Bronchus (tissue), 1 donor: ENCODE data around the genes MRPL42 and SOCS2.

- PRO-cap = no peak
Observed at GRCh38 chr12:91926757-91927200, 218.9 kb downstream of the BTG1 start.

DNA sequence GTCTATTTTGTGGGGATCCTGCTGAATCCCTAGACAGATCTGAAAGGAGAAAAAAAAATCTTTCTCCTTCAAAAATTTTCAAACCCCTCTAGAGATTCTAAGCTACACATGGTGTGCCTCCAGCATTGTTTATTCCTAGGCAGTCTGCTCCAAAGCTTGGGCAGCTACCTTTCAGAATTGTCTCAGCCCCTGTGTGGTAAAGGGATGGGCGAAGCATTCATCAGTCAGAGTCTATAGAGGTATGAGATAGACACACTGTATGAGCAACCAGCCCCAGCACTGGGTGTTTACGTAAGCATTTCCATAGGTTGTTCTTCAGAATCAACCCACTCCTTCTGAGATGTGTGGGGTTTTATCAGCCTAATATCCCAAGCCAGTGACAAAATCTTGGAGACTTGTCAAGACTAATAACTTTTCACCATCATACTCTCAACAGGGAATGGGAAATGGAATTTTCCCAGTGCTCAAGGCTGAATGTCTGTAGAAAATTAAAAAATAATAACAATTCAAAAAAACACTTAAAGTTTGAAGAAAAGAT lies 98.3 kb downstream of the BTG1 start:
- PRO-cap = no peak

GRCh38 chr12:92051912-92052586 lies 93.6 kb downstream of the BTG1 start:
- PRO-cap = no peak

DNA sequence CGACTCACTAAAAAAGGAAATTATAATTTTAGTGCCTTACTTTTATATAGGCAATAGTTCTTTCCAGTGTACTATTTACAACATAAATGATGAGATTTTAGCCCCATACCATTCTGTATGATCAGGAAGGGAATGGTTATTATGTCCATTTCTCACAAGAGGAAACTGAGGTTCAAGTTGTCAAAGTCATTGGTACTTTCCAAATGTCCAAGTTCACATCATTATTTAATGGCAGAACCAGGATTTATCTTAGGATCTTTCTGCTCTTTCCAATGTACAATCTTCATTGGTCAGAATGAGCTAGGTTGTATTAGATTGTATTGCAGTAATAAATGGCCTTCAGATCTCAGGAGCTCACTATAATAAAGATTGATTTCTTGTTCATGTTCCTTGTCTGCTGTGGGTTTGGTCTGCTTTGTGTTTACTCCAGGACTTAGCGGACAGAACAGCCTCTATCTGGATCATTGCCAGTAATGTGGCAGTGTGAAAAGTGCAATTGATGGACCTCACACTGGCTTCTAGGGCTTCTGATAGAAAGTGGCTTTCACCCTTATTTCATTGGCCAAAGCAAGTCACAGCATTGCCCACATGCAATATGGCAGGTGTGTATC lies 81.4 kb downstream of the BTG1 start:
- PRO-cap = unidirectional peak, plus-strand start at position 481 of the sequence

- PRO-cap = no peak
Observed at GRCh38 chr12:92185176-92185673, 39.6 kb upstream of the BTG1 start.

DNA sequence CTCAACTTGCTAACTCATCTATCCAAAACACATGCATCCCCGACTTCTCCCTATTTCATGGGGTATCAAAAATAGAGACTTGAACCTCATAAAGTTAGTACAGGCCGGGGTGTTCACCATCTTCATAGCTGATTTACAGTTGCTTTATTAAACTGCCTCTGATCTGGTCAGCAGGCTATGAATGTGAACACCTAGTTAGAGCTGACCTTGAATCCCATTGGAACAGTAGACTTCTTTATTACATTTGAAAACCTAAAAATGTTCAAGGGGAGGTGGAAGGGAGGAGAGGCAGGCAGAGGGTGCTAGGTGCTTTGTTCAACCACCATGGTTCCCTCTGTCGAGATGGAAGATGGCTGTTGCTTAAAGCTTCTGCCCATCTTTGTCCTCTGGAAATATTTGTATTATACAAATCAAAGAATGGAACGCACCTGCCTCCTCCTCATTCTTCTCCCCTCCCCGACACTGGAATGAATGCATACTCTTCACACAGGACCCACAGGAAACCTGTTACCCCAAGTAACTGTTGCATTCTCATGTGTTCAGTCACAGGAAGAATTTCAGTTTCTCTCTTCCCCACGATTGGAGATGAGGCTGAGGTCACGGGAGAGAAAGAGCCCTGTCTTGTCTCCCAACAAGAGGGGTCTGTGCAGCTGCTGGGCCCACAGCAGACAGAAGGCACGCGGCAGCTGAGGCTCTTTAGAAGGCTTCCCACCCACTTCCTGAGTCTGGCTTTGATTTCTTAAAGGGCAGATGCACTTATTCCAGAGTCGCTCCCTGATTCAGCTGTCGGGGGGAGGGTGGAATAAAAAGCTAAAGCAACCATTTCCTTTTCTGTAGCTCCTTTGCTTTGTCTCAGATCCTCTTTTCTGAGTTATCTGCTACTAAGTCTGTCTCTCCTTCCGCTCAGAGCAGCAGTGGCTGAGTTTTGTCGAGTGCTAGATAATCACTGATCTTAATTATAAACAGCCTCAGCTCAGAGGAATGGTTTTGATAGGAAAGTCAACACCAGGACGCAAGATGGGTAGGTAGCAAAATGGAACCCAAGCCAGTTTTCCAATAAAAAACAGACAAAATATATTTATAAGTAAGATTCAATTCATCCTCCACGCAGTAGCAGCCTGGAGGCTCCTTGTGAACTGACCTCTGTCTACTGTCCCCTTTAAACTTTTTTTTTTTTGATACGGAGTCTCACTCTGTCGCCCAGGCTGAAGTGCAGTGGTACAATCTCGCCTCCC lies 217.9 kb upstream of the BTG1 start:
- PRO-cap = no peak

DNA sequence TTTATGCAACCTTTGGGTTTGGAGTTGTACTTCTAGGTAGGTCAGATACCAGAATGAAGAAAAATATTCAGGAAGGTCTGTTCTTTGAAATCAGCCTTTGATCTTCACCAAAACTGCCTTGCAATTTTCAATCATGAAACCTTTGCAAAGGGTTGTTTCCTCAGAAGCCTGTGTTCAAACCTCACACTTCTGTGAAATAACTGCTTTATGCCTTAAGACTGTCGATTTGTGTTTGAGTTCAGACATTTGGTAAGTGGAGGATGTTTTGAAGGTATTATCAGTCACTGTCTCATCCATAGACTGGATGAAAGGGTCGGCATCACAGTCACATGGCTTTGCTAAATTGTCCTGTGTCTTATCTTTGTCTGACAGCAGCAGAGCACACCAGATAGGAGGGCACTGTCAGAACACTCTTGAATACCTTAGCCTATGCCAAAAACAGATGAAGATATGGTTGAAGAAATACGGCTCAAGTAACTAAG lies 233.3 kb upstream of the BTG1 start:
- PRO-cap = no peak

- PRO-cap = bidirectional peak, plus-strand start at chr12:92444963, minus-strand start at chr12:92444831
Observed at GRCh38 chr12:92444537-92445149, 258.1 kb upstream of the PLEKHG7 start.

DNA sequence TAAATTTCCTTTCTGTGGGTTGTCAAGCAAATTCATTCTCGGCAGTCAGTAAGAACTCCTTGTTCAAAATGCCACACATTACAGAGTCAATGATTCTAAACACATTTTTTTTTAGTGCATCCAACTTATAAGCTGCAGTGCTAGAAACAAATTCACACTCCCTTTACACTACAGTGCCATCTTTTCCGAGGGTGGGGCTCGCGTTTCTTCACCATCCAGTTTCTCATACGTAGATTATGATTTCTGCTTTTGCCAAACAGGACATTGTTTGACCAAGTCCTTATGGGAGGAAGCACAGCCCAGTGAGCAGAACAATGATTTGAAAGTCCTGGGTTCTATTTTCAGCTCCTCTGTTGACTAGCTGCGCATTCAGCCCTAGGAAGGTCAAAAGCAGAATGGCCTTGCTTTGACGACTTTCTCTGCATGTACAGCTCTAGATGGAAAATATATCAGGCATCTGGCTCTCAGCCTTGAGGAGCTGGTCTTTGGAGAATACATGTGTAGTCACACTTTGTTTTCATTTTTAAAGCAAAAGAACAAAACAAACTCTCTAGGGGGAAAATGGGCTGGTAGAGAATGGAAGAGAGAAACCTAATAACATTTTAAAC lies 257.5 kb upstream of the PLEKHG7 start:
- PRO-cap = no peak

DNA sequence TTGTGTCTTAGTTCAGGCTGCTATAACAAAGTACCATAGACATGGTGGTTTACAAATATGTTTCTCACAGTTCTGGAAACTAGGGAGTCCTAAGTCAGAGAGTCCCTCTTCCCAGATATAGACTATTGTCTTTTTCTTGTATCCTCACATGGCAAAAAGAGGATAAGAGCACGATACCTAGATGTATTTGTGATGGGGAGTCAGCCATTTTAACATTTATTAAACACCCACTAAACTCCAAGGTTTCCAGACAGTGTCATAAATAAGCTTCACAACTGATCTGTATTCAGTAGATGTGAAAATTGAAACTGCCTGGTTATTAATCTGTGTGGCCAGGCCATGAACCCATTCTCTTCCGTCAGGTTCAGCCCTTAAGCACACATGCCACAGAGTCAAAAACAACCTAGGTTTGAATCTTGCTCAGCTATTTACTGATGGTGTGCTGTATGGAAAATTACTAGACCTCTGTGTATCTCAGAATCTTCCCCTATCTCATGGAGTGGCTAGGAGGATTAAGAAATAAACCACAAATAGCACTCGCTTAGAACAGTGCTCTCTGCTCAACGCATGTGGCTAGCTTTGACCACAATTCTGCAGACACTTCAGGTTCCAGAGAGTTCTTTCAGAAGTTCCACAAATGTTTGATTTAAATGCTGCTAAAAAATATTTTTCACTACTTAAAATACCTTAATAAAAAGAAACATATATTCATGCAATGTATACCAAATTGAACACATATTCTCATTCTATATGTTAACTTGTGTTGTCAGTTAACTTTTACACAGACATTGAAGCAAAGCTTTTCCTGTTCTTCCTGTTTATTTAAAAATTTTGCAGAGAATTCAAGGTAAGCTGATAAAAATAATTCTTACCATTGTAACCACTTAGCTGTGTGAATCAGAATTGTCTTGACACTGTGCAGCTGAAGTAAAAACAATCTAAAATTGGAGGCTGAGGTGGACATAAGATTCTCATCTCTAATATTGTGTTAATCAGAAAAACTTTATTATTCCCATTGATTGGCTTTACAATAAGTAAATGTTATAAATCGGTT lies 240.7 kb upstream of the PLEKHG7 start:
- PRO-cap = no peak

GRCh38 chr12:92520712-92520911 lies 182.2 kb upstream of the PLEKHG7 start:
- PRO-cap = no peak

DNA sequence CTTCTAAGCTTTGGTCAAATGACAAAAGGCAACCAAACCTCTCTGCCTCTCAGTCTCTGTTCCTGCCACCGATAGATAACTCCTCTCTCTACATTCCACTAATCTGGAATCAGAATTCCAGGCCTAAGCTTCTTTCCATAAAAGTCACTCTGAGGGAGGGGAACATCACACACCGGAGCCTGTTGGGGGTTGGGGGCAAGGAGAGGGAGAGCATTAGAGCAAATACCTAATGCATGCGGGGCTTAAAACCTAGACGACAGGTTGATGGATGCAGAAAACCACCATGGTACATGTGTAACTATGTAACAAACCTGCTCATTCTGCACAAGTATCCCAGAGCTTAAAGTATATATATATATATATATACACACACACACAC lies 108.7 kb downstream of the EEA1 start:
- PRO-cap = unidirectional peak, plus-strand start at position 113 of the sequence

- PRO-cap = no peak
Observed at GRCh38 chr12:92827915-92828429, 101.1 kb downstream of the EEA1 start.

- PRO-cap = no peak
Observed at GRCh38 chr12:92852061-92852450, 77.0 kb downstream of the EEA1 start.

DNA sequence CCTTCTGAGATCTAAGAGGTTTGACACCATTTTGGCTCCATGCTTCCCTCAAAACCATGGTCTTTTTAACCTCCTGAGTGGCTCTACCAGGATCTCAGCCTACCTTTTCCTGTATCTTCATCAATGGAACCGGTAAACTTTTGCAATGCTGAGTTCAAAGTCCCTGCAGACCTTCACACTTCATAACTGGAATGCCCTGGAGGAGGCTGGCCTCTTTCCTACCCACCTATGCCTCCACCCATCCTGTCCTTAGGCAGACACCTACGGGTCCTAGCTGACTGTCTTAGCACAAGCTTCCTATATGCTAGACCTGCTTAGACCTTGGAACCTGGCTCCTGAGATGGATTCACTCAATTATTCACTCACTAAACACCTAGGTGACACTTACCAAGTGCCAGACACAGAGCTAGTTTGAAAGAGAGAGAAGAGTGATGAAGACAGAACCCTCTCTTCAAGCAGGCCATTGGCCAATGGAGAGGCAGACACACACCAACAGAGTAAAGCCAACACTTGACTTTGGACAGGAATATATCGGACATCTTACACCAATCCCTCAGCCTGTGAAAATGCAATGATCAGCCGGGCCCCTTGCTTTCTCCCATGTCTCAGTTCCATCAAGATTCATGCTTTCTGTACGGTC lies 89.7 kb upstream of the EEA1 start:
- PRO-cap = no peak

DNA sequence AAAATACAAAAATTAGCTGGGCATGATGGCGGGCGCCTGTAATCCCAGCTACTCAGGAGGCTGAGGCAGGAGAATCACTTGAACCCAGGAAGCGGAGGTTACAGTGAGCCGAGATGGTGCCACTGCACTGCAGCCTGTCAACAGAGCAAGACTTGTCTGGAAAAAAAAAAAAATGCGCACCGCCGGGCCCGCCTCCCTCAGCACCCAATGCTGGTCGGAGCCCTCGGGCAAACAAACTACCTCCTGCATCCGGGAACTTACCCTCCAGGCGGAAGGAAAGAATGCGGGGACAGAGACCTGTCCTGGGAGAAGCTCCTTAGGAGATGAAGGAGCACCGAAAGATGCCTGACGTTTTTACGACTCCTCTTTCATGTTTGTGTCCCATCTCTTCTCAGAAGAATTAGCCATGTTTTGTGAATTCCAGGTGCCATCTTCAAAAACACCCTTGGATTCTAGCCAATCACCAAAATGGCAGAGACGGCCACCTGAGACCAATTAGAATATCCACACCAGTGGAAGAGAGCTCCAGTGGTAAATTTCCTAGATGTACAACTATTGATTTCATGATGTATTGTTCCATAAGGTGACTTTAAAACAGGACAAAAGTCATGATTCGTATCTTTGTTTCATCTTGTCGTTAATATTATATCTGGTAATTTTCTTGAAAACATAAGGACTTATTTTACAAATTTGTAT lies 62.5 kb upstream of the NUDT4 start:
- PRO-cap = bidirectional peak, plus-strand start at position 260 of the sequence, minus-strand start at position 209 of the sequence

GRCh38 chr12:93375508-93375838 lies 2.3 kb upstream of the NUDT4 start:
- PRO-cap = no peak

- PRO-cap = unidirectional peak, plus-strand start at chr12:93467498; unidirectional peak, plus-strand start at chr12:93467517; unidirectional peak, plus-strand start at chr12:93467605
Observed at GRCh38 chr12:93467341-93468374, at the start of gene MRPL42. Gene MRPL42, plus strand, starts transcription at chr12:93467514.

- PRO-cap = bidirectional peak, plus-strand start at chr12:93572683, minus-strand start at chr12:93572565
Observed at GRCh38 chr12:93572255-93573076, at the start of gene SOCS2. Gene SOCS2, plus strand, starts transcription at chr12:93572675.

DNA sequence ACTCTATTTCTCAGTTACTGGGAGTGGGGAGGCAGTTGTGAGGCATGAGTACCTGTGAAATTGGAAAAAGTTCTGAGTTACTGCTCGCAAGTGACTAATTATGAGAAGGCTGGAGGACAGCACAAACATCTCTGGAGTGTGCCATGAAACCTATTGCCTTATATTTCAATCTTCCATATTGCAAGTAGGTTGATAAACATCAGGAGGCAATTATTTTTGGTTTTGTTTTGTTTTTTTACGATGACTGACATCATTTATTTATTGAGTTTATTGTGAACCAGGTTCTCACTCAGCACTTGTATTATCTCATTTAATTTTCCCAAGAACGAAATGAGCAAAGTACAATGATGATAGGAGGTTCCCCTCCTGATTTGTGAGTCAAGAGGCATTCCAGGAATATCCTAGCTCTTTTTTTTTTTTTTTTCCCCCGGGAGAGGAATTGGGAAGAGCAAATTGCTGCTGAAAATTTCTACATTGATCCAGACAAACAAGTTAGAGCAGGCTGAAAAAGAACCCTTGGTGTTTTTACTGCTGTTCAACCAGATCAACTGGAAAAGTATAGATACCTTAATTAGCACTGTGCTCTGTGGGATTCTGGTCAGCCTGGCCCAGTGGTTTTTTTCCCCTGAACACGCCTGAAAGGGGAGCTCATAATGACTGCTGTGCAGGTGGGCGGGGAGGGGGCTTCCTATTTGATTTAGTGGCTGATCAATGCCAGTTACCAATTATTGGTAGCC lies 4.8 kb downstream of the SOCS2 start:
- PRO-cap = no peak